ENCODE data around the genes MMP19, SLC39A5 and GLS2.

DNA sequence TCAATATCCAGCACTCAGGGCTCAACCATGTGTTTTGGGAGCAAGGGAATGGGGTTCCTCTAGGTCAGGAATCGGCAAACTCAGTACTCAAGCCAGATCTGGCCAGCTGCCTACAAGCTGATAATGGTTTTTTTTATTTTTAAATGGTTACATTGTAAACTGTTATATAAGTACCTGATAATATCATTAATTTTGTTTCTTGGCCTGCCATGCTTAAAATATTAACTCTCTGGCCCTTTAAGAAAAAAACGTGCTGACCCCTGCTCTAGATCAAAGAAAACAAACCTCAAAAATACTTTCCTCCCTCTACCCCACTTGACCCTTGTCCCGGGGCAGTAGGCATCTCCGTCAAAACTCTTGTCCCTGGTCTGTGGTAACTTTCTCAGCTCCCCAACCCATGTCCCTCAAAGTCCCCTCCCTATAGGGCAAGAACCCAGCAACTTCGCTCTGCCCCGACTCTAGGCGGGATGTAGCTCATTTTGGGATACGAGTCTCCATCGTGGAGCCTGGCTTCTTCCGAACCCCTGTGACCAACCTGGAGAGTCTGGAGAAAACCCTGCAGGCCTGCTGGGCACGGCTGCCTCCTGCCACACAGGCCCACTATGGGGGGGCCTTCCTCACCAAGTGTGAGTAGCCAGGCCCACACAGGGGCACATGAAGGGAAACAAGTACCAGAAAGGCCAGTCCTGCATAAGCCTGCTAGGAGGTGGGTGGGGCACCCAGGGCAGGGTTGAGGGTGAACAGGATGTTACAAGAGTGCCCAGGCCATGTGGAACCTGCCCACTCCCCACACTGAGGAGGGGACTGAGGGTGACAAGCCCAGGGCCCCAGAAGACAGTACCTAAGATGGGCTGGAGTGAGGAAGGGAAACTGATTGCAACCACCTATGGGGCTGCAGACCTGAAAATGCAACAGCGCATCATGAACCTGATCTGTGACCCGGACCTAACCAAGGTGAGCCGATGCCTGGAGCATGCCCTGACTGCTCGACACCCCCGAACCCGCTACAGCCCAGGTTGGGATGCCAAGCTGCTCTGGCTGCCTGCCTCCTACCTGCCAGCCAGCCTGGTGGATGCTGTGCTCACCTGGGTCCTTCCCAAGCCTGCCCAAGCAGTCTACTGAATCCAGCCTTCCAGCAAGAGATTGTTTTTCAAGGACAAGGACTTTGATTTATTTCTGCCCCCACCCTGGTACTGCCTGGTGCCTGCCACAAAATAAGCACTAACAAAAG is 3.6 kb downstream of the RDH5 start:
- PRO-cap = no peak

DNA sequence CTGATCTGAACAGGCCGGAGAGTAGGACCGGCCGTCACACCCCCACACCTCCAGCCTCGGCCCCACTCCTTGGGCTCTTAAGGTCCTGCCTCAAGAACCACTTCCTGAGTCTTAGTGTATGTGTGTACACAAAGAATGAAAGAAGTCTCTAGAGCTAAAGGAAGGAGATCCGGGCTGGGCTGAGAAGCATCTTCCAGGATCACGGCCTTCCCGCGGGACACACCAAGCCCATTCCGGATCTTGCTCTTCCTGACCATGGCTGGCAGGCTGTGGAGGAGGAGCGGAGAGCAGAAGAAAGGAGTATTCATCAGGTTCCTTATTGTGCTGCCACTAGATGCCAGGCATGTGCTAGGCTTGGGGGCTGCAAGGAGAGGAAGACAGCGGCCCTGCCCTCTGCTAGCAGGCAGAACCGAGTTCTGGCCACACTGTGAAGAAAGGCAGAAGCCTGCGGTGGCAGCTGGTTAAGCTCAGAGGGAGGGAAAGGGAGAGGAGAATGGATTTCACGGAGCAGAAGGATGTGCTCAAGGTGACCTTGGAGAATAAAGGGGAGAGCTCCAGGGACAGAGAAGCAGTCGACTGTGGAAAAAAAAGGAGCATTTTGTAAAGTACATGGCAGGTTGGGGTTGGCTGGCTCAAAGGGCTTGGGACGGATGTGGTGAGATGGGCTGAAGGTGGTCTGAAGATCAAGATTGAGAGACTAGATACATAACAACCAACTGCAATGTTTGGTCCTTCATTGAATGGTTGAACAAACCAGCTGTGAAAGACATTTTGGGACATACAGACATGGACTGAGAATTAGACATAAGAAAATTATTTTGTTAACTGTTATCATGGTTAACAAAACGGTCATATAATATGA is 1.4 kb upstream of the CD63 start:
- PRO-cap = no peak

GRCh38 chr12:55737687-55738919 is 4.8 kb upstream of the GDF11 start:
- PRO-cap = no peak

DNA sequence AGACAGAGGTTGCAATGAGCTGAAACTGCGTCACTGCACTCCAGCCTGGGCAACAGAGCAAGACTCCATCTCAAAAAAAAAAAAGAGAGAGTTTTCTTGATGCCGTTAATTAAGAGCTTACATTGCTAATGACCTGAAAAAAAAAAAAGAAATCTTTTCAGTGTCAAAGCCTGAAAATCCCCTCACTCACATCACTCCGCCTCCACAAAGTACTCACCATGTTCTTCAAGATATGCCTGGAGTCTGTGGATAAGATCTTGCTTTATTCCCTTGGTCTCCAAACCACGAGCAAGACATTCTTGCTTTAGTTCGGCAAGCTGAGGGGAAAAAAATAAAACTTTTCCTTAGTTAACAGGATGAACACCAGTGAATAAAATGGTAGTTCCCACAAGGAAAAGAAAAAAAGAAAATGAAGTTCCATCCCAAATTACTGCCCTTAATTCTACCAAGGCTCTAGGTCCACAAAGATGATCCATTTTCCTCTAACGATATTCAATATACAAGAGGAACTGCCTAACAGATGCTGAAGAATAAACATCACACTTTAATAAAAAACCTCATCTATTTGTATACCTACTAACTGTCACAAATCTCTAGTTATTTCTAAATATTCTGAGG is 14.0 kb downstream of the SARNP start:
- PRO-cap = no peak

DNA sequence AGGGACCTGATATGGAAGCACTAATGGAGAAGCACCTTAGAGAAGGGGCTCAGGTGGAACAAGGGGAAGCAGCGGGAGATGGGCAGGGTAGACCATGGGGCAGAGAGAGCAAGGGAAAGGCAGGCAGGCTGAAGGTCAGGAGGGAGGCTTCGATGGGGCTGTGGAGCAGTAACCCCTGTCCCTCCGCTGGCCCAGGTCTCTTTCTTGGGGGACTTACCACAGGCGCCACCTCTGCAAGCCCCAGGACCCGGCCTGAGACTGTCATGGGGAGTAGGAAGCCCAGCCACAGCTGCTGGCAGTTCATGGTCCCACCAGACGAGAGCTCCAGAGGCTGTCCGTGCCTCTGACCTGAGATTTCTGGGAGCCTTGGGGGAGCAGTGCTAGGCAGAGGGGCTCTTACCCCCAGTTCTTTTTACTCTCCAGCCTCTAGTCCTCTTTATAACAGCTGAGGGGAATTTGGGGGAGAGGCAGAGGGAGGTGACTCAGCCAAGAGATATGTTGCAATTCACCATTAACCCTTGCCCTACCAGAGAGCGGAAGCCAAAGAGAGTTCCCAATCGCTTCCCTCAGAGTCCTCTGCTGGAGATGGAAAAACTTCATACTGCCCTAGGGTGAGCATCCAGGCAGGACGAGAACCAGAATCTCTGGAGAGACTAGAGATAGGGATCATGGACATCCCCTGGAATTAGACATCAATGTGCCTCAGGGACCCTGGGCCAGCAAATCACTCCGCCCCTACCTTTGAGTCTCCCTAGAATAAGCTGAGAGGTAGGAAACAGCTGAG is at the start of gene MMP19:
Gene MMP19, minus strand, starts transcription at position 410 of the 784 bp plus-strand sequence.
- PRO-cap = no peak

DNA sequence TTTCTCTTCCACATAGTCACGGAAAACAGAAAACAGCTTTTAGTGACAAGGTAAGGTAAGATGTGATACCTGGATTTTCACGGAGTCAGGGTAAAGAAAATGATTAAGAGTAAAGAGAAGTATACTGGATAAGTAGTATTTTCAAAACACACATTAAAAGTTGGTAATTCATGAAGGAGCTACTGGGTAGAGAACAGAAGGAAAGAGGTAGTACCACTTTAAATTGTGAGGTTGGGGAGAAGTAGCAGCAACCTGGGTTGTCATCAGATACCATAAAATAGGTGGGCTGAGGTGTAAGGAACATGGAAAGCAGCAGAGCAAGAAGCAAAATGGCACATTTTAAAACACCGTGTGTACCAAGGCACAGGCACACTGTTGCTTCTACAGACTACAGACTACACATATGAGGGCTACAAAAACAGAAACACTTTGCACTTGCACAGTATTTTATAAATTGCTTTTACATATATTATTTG is 1.9 kb downstream of the PYM1 start:
- PRO-cap = no peak

GRCh38 chr12:55955382-55955887 is 10.4 kb downstream of the PMEL start:
- PRO-cap = no peak

- PRO-cap = no peak
Observed at GRCh38 chr12:55986498-55987388, 10.3 kb upstream of the SUOX start.

DNA sequence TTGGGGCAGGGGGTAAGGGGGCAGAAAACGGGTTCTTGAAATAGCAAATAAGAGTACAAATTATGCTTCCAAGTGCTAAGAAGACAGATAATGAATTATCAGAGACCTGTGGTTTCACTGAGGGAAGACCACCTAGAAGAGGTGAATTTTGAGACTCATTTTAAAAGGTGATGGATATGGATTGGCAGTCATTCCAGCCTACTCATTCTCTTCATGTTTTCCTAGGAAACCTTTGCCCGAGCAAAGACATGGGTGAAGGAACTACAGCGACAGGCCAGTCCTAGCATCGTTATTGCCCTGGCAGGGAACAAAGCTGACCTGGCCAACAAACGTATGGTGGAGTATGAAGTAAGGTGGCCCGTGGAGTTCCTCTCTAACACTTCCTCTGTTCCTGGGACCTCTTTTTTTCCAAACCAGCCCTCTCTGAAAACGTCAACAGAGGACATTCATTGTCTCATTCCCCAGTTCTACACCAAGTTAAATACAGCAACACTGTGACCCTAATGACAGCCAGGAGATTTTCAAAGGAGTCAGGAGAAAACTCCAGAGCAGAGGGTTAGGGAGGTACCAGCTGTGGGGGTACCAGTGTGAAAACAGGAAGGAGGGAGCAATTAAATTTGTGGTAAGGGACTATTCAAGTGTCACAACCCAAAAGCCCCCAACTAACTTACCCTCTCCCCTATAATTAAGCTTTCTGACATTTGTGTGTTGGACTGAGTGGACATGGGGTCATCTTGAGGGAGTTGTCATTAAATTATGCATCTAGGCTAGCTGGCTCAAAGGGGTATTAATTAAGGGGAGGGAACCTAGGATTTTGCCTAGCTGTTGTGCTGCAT is 6.4 kb upstream of the SUOX start:
- PRO-cap = no peak

GRCh38 chr12:56081502-56082526 is 1.8 kb downstream of the ERBB3 start:
- PRO-cap = unidirectional peak, minus-strand start at chr12:56081763; bidirectional peak, plus-strand start at chr12:56082096, minus-strand start at chr12:56081928

- PRO-cap = no peak
Observed at GRCh38 chr12:56119257-56119839, 1.3 kb downstream of the ZC3H10 start.

GRCh38 chr12:56120993-56121783 is 3.1 kb downstream of the ZC3H10 start:
- PRO-cap = no peak

DNA sequence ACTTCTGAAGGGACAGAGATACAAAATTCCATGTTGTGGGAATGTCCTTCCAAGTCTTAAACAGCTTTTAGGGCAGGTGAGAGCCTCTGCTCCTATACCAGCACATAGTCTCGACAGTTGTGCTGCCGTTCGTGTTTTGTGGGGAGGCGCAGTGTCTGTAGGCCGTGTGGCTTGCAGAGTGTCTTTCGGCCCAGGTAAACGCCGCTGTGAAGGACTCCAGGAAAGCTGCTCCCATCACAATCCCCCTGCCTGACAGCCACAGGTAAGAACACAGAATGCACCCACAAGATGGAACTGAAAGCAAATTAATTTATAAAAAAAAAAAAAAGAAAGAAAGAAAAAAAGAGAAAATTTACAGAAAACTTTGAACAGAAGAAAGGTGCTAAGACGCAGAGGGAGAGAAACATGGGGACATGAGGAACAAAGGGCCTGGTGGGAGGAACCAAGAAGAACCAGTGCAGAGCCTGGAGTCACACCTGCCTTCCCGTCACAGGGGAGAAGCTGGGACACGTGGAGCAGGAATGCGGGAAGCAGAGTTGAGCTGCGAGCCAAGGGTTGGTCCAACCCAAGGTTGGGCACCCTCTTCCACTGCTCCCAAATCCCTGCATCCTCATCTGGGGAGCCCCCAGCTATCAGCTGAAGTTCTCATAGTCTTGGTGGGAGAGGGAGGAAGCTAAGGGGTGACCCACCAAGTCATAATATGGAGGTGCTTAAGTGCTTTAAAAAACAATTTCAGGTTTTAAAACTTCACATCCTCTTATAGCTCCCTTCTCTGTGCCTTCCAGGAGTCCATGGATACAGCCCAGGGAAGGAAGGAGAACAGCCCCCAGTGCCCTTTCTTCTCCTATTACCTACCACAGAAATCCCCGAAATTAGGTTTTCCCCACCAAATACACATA is 4.2 kb downstream of the MYL6 start:
- PRO-cap = no peak

GRCh38 chr12:56229701-56229993 is 204 bp upstream of the SLC39A5 start:
- PRO-cap = no peak

DNA sequence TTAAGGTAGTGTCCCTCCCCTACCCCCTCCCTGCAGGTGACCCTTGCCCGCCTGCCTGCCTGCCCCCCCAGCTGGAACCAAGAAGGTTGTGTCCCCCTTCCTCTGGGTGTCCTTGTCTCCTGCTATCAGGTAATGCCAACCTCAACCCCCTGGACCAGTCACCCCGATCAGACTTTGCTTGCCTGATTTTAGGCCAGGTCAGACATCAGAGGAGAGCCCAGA is at the start of gene SLC39A5:
Gene SLC39A5, plus strand, starts transcription at position 58 of the 222 bp plus-strand sequence.
- PRO-cap = no peak

DNA sequence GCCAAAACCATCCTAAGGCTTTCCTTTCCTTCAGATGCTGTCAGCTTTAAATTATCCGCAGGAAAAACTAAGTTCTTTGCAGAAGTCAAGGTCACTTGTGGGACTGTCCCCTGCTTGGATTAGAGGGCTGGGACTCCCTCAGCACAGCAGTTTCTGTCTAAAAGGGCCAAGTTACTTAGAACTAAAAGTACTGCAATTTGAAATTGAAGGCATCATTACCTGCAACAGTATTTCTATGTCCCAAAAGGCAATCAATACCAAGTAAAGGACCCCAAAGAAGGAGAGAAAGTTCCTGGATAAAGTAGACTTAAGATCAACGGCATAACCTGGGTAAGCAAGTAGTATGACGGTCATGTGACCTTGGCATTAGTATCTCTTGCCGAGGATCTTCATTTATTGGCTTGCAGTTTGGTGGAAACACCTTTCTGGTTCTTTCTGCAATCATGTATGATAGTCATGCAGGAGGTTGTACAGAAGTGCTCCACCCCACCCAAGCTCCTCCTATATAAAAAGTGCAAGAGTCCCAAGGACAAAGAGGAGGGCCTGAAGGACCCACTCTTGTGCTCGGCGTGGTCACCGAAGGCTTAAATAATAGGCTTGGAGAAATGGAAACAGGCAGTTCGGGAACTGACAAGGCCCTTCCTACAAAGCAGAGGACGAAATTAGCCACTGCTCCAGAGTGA is 919 bp downstream of the CS start:
- PRO-cap = bidirectional peak, plus-strand start at position 555 of the sequence, minus-strand start at position 424 of the sequence

DNA sequence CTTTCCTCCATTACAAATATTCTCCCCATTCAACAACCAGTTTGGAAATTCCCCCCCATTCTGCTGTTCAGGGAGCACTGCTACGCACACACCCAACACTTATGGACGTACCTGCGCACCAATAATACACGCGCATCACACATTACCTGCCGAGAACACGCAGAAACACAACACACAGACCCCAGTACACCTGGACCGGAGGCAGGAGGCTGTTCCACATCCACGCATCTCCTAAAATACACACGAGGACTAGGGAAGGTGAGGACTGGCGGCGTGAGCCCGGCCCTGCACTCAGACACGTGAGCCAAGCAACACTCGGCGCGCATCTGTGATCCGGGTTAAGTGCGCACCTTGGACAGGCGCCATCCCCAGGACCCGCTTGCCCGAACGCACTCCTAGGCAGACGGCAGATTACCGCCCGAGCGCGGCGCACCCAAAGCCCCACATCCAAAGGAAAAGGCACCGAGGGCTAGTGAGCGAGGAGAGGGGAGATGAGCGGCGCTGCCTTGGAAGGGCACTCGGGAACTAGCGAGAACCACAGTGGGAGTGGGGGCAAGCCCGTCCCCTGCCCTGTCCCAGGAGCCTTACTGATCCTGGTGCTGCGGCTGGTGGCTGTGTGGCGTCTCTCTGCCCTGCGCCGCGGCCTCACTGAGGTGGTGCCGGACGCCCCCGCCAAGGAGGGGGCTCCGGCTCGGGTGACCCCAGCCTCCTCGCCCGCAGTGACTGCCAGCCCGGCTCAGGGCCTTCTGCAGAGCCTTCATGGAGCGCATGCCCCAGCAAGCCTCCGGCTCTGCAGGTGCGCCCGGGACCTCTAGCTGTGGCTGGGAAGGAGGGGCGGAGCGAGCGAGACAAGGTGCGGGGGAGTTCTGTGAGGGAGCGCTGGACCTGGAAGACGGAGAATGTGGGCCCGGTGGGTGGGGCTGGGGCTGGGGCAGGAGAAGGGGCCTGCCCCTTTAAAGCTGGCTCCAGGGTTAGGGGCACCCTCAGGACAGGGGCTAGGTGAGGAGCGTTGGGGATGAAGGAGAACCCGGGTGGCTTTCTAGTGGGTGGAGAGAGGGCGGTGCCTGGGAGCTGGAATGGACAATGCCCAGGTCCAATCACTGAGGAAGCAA is at the start of gene GLS2:
Gene GLS2, minus strand, starts transcription at position 813 of the 1,112 bp plus-strand sequence.
- PRO-cap = no peak

DNA sequence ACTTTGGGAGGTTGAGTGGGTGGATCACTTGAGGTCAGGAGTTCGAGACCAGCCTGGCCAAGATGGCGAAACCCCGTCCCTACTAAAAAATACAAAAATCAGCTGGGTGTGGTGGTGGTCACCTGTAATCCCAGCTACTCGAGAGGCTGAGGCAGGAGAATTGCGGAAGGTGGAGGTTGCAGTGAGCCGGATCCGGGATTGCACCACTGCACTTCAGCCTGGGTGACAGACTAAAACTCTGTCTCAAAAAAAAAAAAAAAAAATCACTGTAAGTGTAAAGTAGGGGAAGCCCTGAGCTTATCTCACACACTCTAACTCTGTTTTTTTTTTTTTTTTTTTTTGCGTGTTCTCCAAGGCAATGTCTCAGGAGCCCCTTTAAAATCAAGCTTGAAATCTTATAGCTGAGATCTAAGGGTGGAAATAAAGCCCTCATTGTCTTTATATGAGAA is 413 bp upstream of the RBMS2 start:
- PRO-cap = no peak

GRCh38 chr12:56632819-56633194 is 2.7 kb upstream of the BAZ2A start:
- PRO-cap = no peak

GRCh38 chr12:56714126-56714576 is 10.9 kb downstream of the NACA start:
- PRO-cap = no peak